Measurements from ENCODE around the gene SAMD9L.

- PRO-cap, 3 experiments: no peak in any of the 3 experiments
- RAMPAGE, long total RNA, 2 experiments: start-site peak on the minus strand in 1 of 2 experiments, at chr7:92799102-92799163 at its widest, 6 reads per replicate
- RRBS: no CpG with 5 or more reads among the region's 4 CpGs
These were observed 37.5 kb downstream of the CDK6 start for GRCh38 chr7:92798621-92799463.

- PRO-cap, 3 experiments: no peak in any of the 3 experiments
- RAMPAGE, long total RNA, 2 experiments: no peak in any of the 2 experiments
- RRBS: no CpG with 5 or more reads among the region's 6 CpGs
These were observed 26.8 kb downstream of the CDK6 start for GRCh38 chr7:92809417-92810168.

DNA sequence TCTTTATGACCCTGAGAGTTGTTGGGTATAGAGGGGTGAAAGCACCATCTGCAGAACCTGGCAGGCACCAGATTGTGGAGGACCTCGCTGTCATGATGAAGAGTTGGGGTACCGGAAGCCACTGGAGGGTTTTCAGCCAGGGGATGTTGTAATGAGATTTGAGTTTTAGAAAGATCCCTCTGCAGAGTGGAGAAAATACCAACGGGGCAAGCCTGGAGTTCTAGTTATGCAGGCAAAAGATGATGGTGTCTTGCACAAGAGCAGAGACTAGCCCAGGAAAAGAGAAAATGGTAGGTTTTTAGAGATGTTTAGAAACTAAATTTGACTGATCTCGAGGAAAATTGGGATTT is 34.4 kb upstream of the CDK6 start:
- PRO-cap, 3 experiments: no peak in any of the 3 experiments
- RAMPAGE, long total RNA, 2 experiments: no peak in any of the 2 experiments
- RRBS: no CpG with 5 or more reads among the region's 4 CpGs

DNA sequence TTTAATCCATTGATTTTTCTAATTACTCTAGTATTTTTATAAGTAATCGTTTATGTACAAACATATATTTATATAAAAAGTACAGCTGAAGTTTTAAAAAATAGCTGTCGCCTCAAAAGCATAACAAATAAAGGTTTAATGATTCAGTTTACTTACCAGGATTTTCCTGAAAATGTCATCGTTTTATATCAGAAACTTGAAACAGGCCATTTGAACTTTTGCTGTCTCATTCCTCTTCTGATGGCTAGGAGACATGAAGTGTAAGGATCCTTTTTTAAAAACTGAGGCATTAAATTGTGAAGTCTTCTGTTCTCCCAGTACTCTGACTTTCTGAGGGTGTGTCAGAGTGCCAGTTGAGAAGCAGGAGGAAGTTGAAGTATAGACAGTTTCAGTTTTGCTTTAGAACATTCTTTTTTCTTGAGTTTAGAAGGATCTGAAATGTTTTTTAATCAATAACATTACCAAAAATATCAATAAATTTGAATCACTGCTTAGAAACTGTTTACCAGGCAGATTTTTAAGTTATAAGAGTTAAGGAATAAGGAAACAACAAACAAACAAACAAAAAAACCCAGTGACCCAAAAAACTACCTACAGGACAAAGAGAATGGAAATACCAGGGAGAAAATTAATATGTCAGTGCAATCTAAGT is at the start of gene SAMD9L:
Gene SAMD9L, minus strand, starts transcription at position 348 of the 652 bp plus-strand sequence.
- PRO-cap, 3 experiments: peak in 3 of 3 experiments; most common minus-strand start position 332 of the sequence (in 3)
- RAMPAGE, long total RNA, 2 experiments: start-site peak on the minus strand in 1 of 2 experiments, centred at position 332 of the sequence, 45 reads per replicate
- RRBS: no CpG with 5 or more reads among the region's 3 CpGs

DNA sequence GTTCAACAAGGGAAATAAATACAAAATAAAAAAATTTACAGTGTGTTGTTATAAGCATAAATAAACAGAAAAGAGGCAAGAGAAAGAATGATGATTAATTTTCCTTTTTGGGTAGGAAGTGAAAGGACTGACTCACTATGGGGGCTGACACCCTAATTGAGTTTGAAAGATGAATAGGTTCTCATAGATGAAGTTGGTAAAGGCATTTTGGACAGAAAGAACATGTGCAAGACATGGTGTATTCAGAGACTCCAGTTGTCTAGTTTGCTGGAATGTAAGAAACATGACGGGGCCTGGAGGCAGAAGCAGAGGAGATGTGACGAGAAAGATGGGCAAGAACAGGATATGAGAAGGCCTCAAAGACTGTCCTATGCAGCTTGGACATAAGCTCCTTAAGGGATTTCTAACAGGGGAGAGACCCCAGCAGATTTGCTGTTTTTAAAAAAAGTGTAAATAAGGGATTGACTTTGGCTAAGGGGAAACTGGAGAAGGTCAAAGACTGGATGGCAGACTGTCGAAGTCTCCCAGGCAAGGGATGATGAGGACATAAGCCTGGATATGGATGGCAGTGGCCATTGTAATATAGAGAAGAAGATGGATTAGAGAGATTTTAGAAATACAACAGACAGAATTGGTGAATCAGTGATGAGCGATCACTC is 83.9 kb downstream of the VPS50 start:
- PRO-cap, 3 experiments: no peak in any of the 3 experiments
- RAMPAGE, long total RNA, 2 experiments: no peak in any of the 2 experiments
- RRBS: no CpG with 5 or more reads among the region's 4 CpGs

GRCh38 chr7:93793431-93793854 is 97.1 kb downstream of the TFPI2 start:
- PRO-cap, 3 experiments: no peak in any of the 3 experiments
- RAMPAGE, long total RNA, 2 experiments: no peak in any of the 2 experiments
- RRBS: no CpG with 5 or more reads among the region's 15 CpGs

- PRO-cap, 3 experiments: no peak in any of the 3 experiments
- RAMPAGE, long total RNA, 2 experiments: no peak in any of the 2 experiments
- RRBS: no CpG with 5 or more reads among the region's 3 CpGs
These were observed 45.9 kb upstream of the BET1 start for GRCh38 chr7:94050048-94050426.

DNA sequence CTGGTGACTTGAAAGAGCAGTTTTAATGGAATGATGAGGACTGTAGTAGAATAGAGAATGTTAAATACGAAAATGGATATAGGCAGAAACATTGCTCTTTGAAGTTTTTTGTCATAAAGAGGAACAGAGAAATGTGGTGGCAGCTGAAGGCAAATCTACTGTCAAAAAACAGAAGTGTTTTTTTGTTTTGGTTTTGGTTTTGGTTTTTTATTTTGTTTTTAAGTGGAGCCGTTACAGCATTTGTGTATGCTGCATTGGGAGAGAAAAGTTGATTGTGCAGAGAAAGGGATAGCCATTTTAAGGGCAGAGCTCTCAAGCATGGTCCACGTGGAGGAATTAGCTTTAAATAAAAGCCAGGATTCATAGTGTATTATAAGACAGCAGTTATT is 156.6 kb upstream of the BET1 start:
- PRO-cap, 3 experiments: no peak in any of the 3 experiments
- RAMPAGE, long total RNA, 2 experiments: no peak in any of the 2 experiments
- RRBS: no CpG with 5 or more reads among the region's 3 CpGs

DNA sequence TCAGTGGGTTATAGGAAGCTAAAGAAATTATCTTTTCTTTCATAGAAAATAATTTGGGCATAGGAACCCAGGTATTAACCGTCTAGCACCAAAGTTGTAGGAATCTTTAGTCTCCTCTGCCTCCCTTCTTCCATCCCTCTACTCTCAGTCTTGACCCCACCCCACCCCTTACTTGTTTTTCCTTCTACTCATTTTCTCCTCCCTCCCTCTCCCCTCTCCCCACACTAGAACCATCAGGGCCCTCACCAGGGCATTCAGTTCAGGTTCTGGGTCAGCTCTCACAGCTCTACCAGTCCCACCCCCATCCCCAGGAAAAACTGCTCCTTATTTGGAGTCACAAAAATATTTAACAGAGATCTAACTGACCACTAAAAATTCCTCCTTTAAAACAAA is 3.0 kb upstream of the COL1A2 start:
- PRO-cap, 3 experiments: no peak in any of the 3 experiments
- RAMPAGE, long total RNA, 2 experiments: no peak in any of the 2 experiments
- RRBS: no CpG with 5 or more reads among the region's 1 CpG

DNA sequence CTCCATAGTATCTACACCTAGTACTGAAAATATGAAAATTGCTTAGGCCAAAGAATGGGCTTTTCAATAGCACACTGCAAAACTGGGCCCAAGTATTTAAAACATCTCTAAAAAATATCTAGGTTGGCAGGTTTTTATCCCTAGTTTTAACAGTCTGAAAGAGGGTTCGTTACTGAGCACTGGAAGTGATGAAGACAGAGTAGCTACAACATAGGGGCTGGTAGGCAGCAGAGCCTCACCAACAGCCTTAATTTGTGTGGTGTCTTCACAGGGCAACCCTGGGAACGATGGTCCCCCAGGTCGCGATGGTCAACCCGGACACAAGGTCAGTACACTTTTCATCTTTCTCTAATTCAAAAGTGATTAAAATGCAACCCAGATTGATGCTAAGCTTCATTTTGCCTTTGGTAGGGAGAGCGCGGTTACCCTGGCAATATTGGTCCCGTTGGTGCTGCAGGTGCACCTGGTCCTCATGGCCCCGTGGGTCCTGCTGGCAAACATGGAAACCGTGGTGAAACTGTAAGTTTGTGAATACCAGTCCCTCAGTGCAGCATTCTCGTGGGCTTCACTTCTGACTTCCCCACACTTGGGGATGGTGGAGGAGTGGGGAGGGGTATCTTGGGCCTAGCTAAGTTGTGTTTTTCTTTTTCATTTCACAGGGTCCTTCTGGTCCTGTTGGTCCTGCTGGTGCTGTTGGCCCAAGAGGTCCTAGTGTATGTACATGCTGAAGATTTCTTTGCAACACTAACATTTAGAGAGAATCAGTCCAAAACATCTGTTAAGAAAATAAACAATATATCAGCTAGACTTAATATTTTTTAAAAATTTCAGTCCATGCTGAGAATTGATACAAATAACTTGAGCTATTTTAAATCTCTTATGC is 30.9 kb downstream of the COL1A2 start:
- PRO-cap, 3 experiments: no peak in any of the 3 experiments
- RAMPAGE, long total RNA, 2 experiments: start-site peak on the plus strand in 1 of 2 experiments, centred at position 483 of the sequence, 71 reads per replicate
- RRBS: no CpG with 5 or more reads among the region's 11 CpGs

GRCh38 chr7:94530161-94530824 is 20.7 kb downstream of the CASD1 start:
- PRO-cap, 3 experiments: no peak in any of the 3 experiments
- RAMPAGE, long total RNA, 2 experiments: no peak in any of the 2 experiments
- RRBS: no CpG with 5 or more reads among the region's 4 CpGs

- PRO-cap, 3 experiments: no peak in any of the 3 experiments
- RAMPAGE, long total RNA, 2 experiments: no peak in any of the 2 experiments
- RRBS: no CpG with 5 or more reads among the region's 1 CpG
These were observed 965 bp downstream of the PON1 start for GRCh38 chr7:95323378-95323755.

DNA sequence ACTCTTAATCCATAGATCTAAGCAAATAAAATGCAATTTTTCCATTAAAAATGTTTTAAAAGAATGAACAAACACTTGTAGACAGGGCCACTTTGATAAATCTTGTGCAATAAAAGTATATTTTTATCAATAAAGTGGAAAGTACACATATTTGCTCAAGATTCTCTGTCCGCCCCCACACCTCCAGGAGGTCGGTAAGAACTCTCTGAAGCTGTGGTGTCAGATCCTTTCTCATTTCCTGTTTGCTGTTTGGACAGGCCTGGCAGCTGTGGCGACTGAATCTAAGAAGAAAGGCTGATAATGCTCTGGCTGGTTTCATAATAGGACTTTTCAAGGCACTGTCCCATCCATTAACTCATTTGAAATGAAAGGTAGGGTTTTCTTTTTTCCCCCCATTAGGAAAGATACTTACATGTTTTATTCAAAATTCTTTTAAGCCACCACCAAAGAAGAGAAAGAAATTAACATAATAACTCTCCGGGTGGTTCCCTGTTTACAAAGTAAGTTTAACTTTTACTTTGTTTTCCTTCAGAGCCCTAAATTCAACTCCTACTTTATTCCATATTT is 15.2 kb upstream of the ASB4 start:
- PRO-cap, 3 experiments: no peak in any of the 3 experiments
- RAMPAGE, long total RNA, 2 experiments: no peak in any of the 2 experiments
- RRBS: no CpG with 5 or more reads among the region's 4 CpGs

DNA sequence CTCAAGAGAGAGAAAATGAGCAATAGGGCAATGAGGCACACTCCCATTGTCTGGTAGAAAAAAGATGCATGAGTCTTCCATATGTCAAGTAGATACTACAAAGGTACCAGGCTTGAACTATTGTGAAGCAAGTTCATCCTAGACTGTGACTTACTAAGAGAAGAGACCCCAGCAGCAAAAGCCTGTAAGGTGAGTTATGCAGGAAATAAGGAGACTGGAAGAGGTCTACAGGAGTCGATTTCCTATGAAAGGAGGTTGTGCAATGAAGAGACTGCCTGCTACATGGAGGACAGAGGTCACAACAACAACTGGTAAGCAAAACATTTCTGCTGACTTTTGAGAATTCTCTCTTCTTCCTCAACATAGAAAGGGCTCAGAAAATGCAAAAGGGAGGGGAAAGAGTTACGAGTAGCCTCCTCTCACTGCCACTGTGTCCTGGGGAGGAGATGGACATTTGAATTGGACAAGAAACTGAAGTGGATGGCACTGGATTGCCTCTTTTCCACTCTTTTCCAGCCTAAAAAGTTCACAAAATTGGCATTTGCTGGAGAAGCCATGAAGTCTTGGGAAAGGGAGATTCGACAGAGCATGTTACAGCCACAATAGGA is 42.4 kb downstream of the PDK4 start:
- PRO-cap, 3 experiments: no peak in any of the 3 experiments
- RAMPAGE, long total RNA, 2 experiments: no peak in any of the 2 experiments
- RRBS: no CpG with 5 or more reads among the region's 3 CpGs

- PRO-cap, 3 experiments: no peak in any of the 3 experiments
- RAMPAGE, long total RNA, 2 experiments: no peak in any of the 2 experiments
- RRBS: no CpG with 5 or more reads among the region's 2 CpGs
These were observed 5.1 kb downstream of the PDK4 start for GRCh38 chr7:95591048-95591825.

- PRO-cap, 3 experiments: no peak in any of the 3 experiments
- RAMPAGE, long total RNA, 2 experiments: no peak in any of the 2 experiments
- RRBS: no CpG with 5 or more reads among the region's 5 CpGs
These were observed 11.2 kb upstream of the PDK4 start for GRCh38 chr7:95607341-95608105.

DNA sequence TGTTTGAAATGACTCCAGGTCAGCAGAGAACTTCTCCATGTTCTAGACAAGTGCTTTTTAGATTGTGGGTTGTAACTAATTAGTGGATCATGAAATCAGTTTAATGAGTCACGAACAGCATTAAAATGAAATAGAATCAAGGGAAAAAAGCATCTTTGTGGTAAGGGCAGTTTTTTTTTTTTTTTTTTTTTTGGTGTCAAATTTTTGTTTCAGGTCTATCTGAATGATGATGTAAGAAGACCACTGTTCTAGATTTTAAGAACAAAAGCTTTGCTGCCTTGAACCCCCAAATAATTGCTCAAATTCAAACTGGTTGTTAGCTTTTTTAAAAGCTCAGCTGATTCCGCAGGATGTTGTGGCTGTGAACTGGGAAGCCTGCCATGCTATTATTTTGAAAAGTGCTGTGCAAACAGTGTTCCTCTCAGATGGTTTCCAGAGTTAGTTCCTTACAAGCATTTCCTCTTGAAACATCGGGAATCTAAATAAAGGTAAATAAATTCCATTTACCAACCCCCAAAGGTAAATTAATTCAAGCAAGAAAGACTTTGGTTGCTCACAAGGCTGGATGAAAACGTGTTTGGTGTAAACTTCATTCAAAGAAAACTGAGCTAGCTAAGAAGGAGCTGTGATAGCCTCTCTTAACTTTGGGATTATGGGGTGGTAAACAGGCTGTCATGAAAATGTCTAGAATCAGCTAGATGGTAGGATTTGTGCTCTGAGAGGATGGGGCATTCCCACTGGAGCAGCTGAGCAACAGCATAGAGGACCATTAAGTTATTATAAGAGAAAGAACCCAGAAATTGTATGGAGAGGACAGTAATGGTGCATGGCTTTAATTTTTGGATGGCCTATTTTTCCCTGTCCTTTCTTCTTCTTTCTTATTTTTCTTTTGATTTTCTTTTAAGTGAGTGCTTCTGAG is 13.3 kb upstream of the PDK4 start:
- PRO-cap, 3 experiments: peak in 3 of 3 experiments; most common plus-strand start position 424 of the sequence (in 3); most common minus-strand start position 288 of the sequence (in 1)
- RAMPAGE, long total RNA, 2 experiments: no peak in any of the 2 experiments
- RRBS: no CpG with 5 or more reads among the region's 4 CpGs

- PRO-cap, 3 experiments: no peak in any of the 3 experiments
- RAMPAGE, long total RNA, 2 experiments: no peak in any of the 2 experiments
- RRBS: no CpG with 5 or more reads among the region's 9 CpGs
These were observed 185.2 kb downstream of the SLC25A13 start for GRCh38 chr7:96136399-96137323.

GRCh38 chr7:96162635-96163352 is 159.1 kb downstream of the SLC25A13 start:
- PRO-cap, 3 experiments: no peak in any of the 3 experiments
- RAMPAGE, long total RNA, 2 experiments: no peak in any of the 2 experiments
- RRBS: no CpG with 5 or more reads among the region's 1 CpG

DNA sequence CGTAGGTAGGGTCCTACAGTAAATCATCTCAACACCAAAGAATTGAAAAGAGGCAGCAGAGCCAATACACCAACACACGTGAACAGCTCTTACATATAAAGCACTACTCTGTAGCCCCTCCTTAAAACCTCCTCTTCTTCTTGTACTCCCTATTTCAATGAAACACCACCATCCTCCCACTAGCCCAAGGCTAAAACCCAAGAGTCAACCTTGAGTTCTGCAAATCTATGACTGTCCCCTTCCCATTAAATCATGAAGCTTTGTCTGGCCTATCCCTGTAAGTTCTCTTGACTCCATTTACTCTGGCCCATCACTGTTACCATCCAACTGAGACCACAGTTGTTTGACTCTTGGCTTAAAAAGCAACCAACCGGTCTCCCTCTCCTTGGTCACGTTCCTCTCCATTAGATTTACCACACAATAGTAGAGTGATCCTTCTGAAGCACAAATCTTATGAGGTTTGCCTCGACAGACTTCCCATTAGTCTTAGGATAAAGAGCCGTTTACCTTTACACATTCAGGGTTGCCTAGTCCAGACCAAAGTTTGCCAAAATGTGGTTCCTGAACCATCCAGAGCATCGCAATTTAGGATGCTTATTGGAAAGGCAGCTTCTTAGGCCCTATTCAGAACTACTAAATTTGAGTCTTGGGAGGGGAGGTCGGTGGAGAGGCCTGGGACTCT is 119.1 kb downstream of the SLC25A13 start:
- PRO-cap, 3 experiments: no peak in any of the 3 experiments
- RAMPAGE, long total RNA, 2 experiments: no peak in any of the 2 experiments
- RRBS: no CpG with 5 or more reads among the region's 8 CpGs